ENCODE results near the gene LDB1.

DNA sequence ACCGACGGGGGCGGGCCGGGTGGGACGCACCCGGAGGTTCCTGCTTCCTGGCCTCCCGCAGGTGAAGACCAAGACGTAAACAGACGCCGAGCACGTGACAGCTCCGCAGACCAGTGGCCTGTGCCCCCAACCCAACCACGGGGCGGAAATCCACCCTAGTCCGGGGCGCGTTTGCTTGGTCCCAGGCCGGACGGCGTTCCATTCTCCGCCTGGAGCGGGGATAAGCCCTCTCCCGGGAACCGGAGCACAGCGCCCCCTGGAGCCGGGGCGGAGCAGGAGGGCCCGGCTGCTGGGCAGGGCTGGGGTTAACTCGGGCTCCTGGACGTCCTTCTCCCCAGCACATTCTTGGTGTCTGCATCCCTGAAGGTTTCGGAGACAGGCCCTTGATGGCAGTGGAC, 2.0 kb upstream of the LZTS2 start:
- PRO-cap, 6 experiments, result peak in 6 of 6 experiments; most common plus-strand start position 275 of the sequence (in 6); most common minus-strand start position 222 of the sequence (in 5)
- RAMPAGE, long total RNA, 2 experiments, result no peak in any of the 2 experiments
- RRBS, result 1% methylated on average over 12 of the region's 31 CpGs

GRCh38 chr10:101135699-101136422, 4.8 kb downstream of the TLX1 start:
- PRO-cap, 6 experiments, result peak in 1 of 6 experiments; most common plus-strand start chr10:101136136 (in 1); most common minus-strand start chr10:101136070 (in 1)
- RAMPAGE, long total RNA, 2 experiments, result no peak in any of the 2 experiments
- RRBS, result no CpG with 5 or more reads among the region's 25 CpGs

GRCh38 chr10:101146933-101147278, 15.8 kb downstream of the TLX1 start:
- PRO-cap, 6 experiments, result no peak in any of the 6 experiments
- RAMPAGE, long total RNA, 2 experiments, result no peak in any of the 2 experiments
- RRBS, result no CpG with 5 or more reads among the region's 9 CpGs

- PRO-cap, 6 experiments, result no peak in any of the 6 experiments
- RAMPAGE, long total RNA, 2 experiments, result no peak in any of the 2 experiments
- RRBS, result no CpG with 5 or more reads among the region's 3 CpGs
Measured at GRCh38 chr10:101536043-101536427, 52.0 kb downstream of the POLL start.

DNA sequence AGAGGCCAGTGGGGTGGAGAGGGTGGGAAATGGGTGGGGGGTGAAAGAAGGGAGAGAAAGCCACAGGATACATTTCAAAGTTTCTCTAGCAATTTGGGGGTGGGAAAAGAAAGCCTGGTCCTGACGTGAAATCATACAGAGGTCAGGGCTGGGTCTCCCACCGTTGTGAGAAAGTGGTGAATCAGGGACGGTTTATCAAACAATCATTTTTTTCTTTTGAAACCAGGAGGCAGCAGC, 43.7 kb downstream of the FBXW4 start:
- PRO-cap, 6 experiments, result peak in 1 of 6 experiments; most common plus-strand start position 117 of the sequence (in 1)
- RAMPAGE, long total RNA, 2 experiments, result no peak in any of the 2 experiments
- RRBS, result no CpG with 5 or more reads among the region's 3 CpGs

DNA sequence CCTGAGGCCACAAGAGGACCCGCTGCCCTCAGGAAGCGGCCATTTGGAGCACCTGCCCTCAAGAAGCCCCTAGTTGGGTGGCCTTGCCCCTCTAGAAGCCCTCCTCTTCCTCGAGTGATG, 262 bp upstream of the FBXW4 start:
- PRO-cap, 6 experiments, result no peak in any of the 6 experiments
- RAMPAGE, long total RNA, 2 experiments, result no peak in any of the 2 experiments
- RRBS, result no CpG with 5 or more reads among the region's 3 CpGs

- PRO-cap, 6 experiments, result peak in 2 of 6 experiments; most common plus-strand start chr10:101939515 (in 1); most common minus-strand start chr10:101939354 (in 1)
- RAMPAGE, long total RNA, 2 experiments, result no peak in any of the 2 experiments
- RRBS, result no CpG with 5 or more reads among the region's 3 CpGs
Measured at GRCh38 chr10:101939189-101939655, 95.6 kb upstream of the KCNIP2 start.

DNA sequence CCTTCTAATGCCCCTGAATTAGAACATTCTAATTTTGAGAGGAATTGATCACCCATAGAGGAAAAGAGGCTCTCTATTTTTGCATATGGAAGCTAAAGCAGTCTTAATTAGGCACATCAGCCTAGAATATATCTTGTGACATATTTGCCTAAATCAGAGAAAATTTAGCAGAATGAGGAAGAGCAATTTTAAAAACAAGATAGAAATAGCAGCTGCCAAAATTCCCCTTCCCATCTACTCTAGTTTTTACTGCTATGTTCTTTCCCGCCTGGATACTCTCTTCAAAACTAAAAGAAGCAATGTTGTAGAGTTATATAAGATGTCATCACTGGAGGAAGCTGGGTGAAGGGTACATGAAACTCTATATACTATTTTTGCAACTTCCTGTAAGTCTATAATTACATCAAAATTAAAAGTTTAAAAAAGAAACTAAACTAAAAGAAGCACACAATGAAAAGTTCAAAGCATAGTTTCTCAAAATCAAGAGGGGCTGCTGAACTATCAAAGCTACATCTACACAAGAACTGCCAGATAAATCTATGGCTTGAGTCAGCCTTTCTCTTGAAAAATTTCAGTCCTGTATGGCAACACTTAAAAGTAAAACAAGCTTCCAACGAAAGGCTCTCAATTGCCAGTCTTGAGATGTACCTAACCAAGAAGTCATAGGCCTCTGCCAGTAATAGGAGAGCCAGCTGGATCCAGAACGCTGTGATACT, 86.9 kb downstream of the ARMH3 start:
- PRO-cap, 6 experiments, result no peak in any of the 6 experiments
- RAMPAGE, long total RNA, 2 experiments, result no peak in any of the 2 experiments
- RRBS, result no CpG with 5 or more reads among the region's 3 CpGs

DNA sequence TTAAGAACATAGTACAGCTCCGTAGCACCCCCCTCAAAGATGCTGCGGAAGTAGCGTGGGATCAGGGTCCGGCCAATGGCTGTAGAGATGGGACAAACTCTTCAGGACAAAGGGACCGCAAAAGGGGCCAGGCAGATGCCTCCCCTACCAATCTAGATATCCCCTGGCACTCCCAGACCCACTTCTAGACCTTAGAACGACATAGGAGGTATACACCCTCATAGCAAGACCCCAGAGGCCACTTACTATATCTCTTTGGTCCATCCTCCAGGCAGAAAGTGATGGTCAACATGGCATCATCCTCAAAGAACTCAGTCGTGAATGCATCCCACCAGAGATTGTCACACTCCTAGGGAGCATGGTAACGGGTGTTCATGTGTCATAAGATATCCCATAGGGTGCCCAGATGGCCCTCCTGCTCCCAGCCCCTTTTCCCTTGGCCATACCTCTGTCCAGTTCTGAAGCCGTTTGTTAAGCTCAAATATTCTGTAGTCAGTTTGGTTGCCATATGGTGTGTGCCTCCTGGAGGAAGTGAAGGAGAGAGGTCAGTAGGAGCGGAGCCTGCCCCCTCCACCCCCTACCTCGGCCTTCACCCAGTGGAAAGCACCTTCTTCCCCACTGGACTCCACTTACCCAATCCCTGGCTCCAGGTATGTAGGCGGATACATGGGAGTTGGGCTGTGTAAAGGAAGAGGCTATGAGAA, 9.4 kb downstream of the LDB1 start:
- PRO-cap, 6 experiments, result no peak in any of the 6 experiments
- RAMPAGE, long total RNA, 2 experiments, result no peak in any of the 2 experiments
- RRBS, result no CpG with 5 or more reads among the region's 12 CpGs

DNA sequence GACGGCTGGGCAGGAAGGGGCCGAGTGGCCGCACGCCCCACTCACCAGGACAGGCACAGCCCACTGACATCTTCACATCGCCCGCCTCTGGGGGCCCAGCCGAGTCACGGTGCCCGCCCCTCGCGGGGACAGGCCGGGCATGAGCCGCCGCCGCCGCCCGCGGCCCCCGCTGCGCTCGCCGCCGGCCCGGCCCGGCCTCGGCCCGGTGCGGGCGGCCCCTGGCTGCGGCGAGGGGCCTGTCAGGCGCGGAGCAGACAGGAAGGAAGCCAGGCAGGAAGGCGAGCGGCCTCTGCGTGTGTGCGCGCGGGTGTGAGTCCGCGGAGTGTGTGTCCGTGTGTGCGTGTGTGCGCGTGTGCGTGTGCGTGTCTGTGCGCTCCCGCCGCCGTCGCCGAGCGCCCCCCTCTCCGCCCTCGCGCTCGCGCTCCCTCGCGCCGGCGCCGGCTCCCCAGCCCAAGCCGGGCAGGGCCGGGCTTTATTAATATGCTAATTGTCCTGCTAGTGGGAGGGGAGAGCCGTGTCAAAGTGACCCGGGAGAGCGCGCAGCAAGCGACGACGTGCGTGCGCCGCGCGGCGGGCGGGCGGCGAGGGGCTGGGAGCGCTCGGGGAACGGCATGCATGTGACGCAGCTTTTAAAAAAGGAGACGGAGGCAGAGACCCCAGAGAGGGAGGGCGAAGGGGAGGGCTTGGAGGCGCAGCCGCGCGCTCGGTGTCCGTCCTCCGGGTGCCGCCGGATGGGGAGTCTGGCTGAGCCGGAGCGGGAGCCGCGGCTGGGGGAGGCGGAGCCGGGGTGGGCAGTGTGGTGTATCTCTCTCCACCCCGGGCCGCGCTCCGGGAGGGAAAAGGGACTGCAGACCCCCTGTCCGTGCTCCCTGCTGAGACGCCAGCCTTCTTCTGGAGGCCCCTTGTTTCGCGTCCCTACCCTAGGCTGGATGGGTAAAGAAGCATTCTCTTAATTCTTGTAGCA, at the start of gene LDB1:
TSS of gene LDB1 (minus strand) at position 328 of the 964 bp plus-strand sequence.
- PRO-cap, 6 experiments, result peak in 6 of 6 experiments; most common plus-strand start position 549 of the sequence (in 6); most common minus-strand start position 394 of the sequence (in 2)
- RAMPAGE, long total RNA, 2 experiments, result start-site peak on the minus strand in 1 of 2 experiments, centred at position 142 of the sequence, 15 reads per replicate
- RRBS, result 2% methylated on average over 15 of the region's 111 CpGs

- PRO-cap, 6 experiments, result no peak in any of the 6 experiments
- RAMPAGE, long total RNA, 2 experiments, result no peak in any of the 2 experiments
- RRBS, result no CpG with 5 or more reads among the region's 4 CpGs
Measured at GRCh38 chr10:102291200-102291757, 45.9 kb downstream of the GBF1 start.

DNA sequence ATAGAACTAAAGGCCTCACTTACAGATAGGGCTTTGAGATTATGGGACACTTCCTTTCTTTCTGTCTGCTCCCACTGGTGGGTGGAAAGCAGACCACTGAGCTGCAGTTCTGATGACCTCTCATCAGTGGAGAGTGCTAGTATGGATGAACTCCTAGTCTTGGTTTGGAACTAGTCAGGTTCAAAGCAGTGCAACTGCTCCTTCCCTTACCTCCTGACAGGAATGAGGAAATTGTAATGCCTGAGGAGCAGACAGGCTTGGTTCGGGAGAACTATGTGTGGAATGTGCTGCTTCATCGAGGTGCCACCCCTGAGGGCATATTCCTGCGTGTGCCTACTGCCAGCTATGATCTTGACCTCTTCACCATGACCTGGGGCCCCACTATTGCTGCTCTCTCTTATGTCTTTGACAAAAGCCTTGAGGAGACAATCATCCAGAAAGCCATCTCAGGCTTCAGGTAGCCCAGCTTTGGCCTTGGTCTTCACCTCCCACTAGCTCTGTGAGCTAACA, 27.5 kb upstream of the NFKB2 start:
- PRO-cap, 6 experiments, result no peak in any of the 6 experiments
- RAMPAGE, long total RNA, 2 experiments, result no peak in any of the 2 experiments
- RRBS, result no CpG with 5 or more reads among the region's 3 CpGs

- PRO-cap, 6 experiments, result no peak in any of the 6 experiments
- RAMPAGE, long total RNA, 2 experiments, result no peak in any of the 2 experiments
- RRBS, result no CpG with 5 or more reads among the region's 18 CpGs
Measured at GRCh38 chr10:102407743-102408683, 10.6 kb downstream of the PSD start.

- PRO-cap, 6 experiments, result peak in 2 of 6 experiments; most common plus-strand start chr10:102409444 (in 1); most common minus-strand start chr10:102409288 (in 2)
- RAMPAGE, long total RNA, 2 experiments, result no peak in any of the 2 experiments
- RRBS, result under 1% methylated on average over 10 of the region's 58 CpGs
Measured at GRCh38 chr10:102409168-102409970, 9.2 kb downstream of the PSD start.

- PRO-cap, 6 experiments, result no peak in any of the 6 experiments
- RAMPAGE, long total RNA, 2 experiments, result no peak in any of the 2 experiments
- RRBS, result no CpG with 5 or more reads among the region's 17 CpGs
Measured at GRCh38 chr10:102470478-102470967, 9.3 kb downstream of the MFSD13A start.

GRCh38 chr10:102593129-102594115, 50.9 kb upstream of the TRIM8 start:
- PRO-cap, 6 experiments, result no peak in any of the 6 experiments
- RAMPAGE, long total RNA, 2 experiments, result no peak in any of the 2 experiments
- RRBS, result no CpG with 5 or more reads among the region's 11 CpGs

- PRO-cap, 6 experiments, result no peak in any of the 6 experiments
- RAMPAGE, long total RNA, 2 experiments, result no peak in any of the 2 experiments
- RRBS, result no CpG with 5 or more reads among the region's 16 CpGs
Measured at GRCh38 chr10:102596819-102598064, 47.0 kb upstream of the TRIM8 start.

DNA sequence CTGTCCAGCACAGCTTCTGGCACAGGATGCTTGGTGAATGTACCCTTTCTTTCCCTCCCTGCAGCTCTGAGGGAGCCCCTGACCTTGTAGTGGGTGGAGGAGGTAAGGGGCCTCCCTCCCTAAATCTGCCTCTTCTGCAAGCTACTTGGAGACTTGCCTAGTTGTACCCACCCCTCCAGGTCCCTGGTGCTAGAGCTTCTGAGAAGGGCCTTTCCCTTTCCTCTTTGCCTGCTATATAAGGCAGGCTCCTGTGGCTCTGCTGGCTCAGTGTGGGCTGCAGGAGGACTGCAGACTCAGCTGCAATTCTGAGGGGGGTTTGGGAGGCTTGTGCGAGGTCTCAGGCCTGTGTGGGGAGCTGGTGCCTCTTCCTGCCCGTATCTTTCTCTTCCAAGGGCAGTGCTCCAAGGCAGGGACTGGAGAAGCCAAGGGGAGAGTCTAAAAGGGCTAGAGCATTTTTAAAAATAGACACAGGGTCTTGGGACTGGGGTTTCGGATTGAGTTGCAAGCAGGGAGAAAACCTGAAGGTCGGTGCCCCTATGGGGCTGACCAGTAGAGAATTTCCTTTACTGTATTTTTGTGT, 11.6 kb upstream of the TRIM8 start:
- PRO-cap, 6 experiments, result peak in 3 of 6 experiments; most common plus-strand start position 267 of the sequence (in 1); most common minus-strand start position 349 of the sequence (in 1)
- RAMPAGE, long total RNA, 2 experiments, result no peak in any of the 2 experiments
- RRBS, result no CpG with 5 or more reads among the region's 4 CpGs

GRCh38 chr10:102647725-102648076, 3.4 kb downstream of the TRIM8 start:
- PRO-cap, 6 experiments, result no peak in any of the 6 experiments
- RAMPAGE, long total RNA, 2 experiments, result no peak in any of the 2 experiments
- RRBS, result no CpG with 5 or more reads among the region's 4 CpGs

DNA sequence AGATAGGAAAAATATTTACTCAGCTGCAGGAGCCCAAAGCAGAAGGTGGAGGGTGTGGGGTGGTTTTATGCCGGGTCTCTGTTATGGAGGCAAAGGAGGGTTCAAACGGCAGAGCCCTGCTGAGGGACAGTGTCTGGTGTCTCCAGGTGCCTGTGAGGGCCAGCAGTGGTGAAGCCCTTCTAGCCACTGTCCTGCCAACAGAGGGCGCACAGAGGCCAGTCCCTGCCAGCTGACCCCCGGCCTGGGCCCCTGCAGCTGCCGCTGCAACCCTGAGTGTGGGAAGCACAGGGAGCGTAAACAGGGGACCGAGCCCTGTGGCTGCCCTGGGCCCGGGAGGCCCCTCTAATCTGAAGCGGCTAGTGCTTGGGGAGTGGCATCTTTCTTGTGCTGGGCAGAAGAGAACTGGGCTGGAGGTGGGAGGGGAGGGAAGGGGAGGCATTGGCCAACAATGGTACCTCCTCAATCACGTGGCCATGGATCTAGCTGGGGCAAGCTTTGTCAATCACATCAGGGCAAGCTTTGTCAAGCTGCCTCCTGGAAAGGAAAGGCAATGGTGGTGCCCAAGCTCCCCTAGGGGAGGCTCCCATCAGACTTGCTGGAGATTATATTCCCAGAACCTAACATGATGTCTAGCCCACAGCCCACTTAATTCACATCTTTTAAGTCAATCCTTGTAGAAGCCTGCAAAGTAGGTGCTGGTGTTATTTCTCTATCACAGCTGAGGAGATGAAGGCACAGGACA, 34.6 kb downstream of the TRIM8 start:
- PRO-cap, 6 experiments, result peak in 4 of 6 experiments; most common plus-strand start position 522 of the sequence (in 2); most common minus-strand start position 349 of the sequence (in 2)
- RAMPAGE, long total RNA, 2 experiments, result no peak in any of the 2 experiments
- RRBS, result 11% methylated on average over 4 of the region's 10 CpGs